ENCODE data around the gene ACBD7.

GRCh38 chr10:12830053-12830849, 171.3 kb downstream of the CCDC3 start:
- PRO-cap, 7 experiments = no peak in any of the 7 experiments

GRCh38 chr10:13091982-13092181, 8.1 kb upstream of the OPTN start:
- PRO-cap, 7 experiments = no peak in any of the 7 experiments

- PRO-cap, 7 experiments = no peak in any of the 7 experiments
Measured at GRCh38 chr10:13288080-13288711, 11.7 kb downstream of the PHYH start.

DNA sequence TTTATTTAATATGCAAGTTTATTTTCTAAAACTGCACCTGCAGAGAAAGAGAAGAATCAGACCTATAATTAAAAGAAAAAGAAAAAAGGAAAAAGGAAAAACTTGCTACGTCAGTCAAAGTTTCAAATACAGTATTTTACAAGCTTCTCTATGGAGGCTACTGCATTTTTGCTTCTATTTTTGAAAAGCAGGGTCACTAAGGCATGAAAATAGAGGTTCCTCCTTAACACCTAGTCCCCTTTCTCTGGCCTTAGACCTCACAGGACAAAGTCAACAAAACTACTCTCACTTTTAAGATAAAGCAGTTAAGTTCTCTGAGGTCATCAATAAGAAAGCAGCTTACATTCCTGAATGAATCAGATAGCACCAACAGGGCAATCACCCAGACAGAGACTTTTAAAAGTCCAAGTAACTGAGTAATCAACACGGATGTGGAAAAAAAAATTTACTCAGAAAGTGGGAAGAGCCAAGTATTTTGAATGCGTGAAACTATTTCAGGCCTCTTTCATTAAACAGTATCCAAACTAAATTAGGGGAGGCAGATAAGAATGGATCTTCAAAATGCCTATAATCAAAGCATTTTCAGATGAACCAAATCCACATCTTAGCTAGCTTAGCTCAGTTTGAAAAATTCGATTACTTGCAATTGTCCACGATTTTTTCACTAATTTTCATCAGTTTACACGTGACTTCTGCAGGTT, 1.9 kb downstream of the BEND7 start:
- PRO-cap, 7 experiments = no peak in any of the 7 experiments

GRCh38 chr10:13705771-13706378, 119.1 kb downstream of the PRPF18 start:
- PRO-cap, 7 experiments = no peak in any of the 7 experiments

GRCh38 chr10:13717896-13719055, 131.5 kb downstream of the PRPF18 start:
- PRO-cap, 7 experiments = no peak in any of the 7 experiments

- PRO-cap, 7 experiments = no peak in any of the 7 experiments
Measured at GRCh38 chr10:13756968-13757301, 170.2 kb downstream of the PRPF18 start.

DNA sequence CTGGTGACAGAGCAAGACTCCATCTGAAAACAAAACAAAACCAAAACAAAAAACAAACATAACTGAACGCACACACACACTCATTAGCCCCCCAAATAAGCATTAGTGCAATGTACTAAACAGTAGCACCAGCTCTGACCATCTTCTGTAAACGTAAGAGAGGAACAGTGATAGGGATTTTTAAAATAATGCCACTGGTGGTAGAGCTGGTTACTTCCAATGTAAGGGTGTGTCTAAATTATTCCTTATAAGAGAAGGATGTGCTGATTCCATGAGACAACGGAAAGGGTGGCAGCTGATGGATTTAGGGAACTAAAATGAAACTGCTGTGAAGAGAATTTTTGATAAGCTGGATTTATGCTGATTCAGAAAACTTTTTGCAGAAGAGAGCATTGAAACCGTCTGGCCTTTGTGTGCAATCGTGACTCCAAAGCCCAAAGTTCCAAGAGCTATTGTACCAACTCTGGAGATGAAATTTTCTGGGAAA, 300.9 kb downstream of the PRPF18 start:
- PRO-cap, 7 experiments = no peak in any of the 7 experiments

DNA sequence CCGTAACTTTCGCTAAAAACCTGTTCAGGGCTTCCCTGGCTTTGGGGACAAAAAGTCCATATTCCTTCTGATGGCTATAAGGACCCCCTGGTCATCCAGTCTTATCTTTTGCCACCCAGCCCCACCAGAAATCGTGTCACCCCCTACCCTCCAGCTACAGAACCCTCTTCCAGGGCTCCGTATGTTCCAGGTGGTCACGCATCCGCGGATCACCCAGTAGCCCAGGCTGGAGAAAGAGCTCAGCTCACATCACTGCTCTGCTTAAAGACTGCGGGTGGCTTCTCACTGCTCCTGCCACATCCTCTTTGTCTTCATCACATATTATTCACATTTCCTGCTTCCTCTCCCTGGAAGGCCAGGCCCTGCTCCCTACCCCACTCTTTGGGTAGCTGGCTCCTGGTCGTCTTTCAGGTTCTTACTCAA, 307.5 kb downstream of the PRPF18 start:
- PRO-cap, 7 experiments = no peak in any of the 7 experiments

GRCh38 chr10:14562170-14562688, 212.5 kb downstream of the FAM107B start:
- PRO-cap, 7 experiments = peak in 3 of 7 experiments; most common plus-strand start chr10:14562428 (in 2); most common minus-strand start chr10:14562366 (in 3)

DNA sequence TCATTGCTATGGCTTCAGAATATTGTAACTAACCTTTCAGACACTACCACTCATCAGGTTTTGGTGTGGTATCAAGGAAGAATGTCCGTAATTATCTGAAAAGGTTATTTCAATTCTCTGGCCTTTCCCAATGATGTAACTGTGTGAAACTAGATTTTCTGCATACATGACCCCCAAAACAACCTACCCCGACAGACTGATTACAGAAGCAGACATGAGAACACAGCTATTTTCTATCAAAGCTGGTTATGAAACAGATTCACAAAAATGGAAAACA, 211.2 kb downstream of the FAM107B start:
- PRO-cap, 7 experiments = peak in 1 of 7 experiments; most common plus-strand start position 191 of the sequence (in 1); most common minus-strand start position 198 of the sequence (in 1)

DNA sequence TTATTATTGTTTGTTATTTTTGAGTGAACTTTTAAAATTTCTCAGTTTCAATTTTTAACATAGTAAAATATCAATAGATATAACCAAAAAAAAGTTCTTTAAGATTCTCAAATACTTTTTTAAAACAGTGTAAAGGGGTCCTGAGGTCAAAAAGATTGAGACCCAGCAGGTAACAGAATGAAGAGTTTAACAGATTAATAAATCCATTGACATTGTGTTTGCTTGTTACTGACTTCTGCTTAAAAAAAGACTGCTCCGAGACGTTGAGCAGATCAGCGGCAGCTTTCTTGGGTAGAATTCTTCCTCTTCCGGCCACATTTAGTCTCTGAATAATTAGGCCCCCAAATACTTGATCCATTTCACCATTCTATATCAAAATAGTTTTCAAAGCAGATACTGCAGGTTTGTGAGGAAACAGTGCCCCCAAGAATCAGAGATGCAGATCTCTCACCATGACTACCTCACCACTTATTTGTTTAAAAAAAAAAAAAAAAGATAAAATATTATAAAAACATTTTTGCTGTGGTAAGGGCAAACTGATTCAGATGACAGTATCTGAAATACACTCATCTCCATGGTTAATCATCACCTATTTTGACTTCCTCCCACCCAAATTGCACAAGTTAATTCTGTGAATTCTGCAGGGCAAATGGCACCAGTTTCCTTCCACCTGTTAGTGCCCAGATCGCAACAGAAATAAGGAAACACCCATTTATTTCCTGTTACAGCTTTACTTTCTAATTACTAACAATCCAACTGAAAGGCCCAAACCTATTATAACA, 210.5 kb downstream of the FAM107B start:
- PRO-cap, 7 experiments = peak in 7 of 7 experiments; most common plus-strand start position 626 of the sequence (in 7); most common minus-strand start position 650 of the sequence (in 5)

GRCh38 chr10:14588436-14589002, 186.2 kb downstream of the FAM107B start:
- PRO-cap, 7 experiments = peak in 1 of 7 experiments; most common plus-strand start chr10:14588496 (in 1)

GRCh38 chr10:14604725-14605133, 170.0 kb downstream of the FAM107B start:
- PRO-cap, 7 experiments = no peak in any of the 7 experiments

DNA sequence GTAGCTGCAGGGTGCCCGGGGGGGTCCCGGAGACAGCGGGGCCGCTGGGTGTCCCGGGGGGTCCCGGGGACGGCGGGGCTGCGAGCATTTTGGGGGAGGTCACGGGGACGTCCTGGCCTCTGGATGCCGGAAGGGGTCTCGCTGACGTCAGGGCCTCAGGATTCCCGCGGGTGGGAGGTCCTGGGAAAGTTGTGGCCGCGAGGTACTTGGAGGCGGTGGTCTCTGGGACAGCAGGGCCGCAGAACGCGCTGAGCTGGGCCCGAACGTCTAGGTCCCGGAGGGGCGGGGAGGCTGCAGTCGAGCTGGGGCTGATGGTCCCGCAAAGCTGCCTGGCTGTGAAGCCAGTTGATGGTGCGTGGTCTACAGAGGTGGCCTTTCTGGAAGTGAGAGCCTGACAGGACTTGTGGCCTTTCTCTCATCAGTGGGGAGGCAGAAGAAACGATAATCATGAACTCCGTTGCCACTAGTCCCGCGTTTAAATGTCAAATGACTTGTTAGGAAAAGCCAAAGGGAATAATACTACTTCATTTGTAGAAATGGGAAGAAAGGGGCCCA, 714 bp downstream of the HSPA14 start:
- PRO-cap, 7 experiments = peak in 1 of 7 experiments; most common plus-strand start position 87 of the sequence (in 1)

GRCh38 chr10:15088173-15089125, at the start of gene ACBD7:
TSS of gene ACBD7 (minus strand) at chr10:15088776.
- PRO-cap, 7 experiments = peak in 7 of 7 experiments; most common plus-strand start chr10:15088930 (in 3); most common minus-strand start chr10:15088776 (in 7)

DNA sequence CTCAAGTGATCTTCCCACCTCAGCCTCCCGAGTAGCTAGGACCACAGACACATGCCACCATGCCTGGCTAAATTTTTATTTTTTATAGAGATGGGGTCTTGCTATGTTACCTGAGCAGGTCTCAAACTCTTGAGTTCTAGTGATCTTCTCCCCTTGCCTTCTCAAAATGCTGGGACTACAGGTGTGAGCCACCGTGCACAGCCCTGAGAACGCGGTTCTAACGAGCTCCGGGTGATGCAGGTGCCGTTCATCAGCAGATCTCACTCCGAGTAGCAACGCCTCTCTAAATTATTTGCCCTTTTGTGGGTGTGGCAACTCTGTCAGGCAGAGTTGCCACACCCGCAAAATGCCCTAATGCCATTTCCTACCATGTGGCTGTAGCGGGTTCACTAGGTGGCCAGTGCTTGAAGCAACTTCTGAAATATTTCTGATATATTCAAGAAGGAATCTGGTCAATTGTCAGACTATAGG, 62.8 kb upstream of the NMT2 start:
- PRO-cap, 7 experiments = no peak in any of the 7 experiments

DNA sequence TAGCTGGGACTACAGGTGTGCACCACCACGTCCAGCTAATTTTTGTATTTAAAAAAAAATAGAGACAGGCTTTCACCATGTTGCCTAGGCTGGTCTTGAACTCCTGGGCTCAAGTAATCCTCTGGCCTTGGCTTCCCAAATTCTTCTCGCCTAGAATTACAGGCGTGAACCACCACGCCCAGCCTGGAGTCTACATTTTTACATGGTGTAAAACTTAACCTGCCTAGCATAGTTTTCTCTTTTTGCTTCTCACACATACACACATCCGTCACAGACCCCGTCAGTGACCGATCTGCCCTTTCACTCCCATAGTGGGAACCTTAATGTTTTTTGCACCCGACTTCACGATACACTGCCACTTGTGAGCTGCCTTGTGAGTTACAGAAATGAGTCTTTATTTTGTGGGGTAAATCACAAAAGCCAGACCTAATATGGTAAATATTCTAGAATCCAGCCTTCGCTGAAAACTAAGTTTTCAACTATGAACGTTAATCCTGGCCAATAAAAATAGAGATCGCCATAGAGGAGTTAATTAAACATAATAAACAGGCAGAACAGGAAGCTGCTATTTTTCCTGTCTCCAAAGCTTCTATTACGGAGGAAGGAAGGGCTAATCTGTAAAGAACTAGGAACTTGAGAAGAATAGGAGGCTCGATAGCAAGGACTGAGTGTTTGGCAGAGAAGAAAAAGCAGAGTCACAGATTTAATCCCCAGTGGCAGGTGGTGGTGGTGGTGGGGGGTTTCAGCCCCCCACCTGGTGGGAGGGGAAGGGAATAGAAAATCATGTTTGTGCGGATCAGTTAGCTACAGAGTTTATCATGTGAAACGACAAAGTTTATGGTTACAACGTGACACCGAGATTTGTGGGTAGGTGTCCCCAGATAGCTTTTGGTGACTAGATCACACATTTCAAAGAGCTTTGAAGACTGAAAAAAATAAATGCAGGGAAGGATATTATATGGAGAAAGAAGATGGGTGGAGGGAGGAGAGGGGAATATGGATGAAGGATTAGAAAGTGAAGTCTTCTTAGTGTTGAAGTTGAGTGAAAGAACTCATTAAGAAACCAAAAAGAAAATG, 14.7 kb upstream of the FAM171A1 start:
- PRO-cap, 7 experiments = no peak in any of the 7 experiments

DNA sequence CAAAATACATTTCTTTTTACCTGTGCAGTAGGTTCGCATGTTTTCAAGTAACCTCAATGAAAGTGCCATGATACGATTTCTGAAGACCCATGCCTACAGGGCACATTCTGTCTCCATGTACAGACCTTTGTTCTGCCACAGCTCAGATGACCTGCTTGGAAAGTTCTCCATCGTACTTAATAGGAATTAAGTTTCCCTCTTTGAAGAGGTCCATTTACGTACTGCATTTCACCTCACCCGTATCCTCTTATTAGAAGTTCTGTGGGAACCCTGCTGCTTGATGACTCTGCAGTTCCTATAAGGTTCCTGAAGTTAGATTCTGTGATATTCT, 50.9 kb downstream of the MINDY3 start:
- PRO-cap, 7 experiments = no peak in any of the 7 experiments

DNA sequence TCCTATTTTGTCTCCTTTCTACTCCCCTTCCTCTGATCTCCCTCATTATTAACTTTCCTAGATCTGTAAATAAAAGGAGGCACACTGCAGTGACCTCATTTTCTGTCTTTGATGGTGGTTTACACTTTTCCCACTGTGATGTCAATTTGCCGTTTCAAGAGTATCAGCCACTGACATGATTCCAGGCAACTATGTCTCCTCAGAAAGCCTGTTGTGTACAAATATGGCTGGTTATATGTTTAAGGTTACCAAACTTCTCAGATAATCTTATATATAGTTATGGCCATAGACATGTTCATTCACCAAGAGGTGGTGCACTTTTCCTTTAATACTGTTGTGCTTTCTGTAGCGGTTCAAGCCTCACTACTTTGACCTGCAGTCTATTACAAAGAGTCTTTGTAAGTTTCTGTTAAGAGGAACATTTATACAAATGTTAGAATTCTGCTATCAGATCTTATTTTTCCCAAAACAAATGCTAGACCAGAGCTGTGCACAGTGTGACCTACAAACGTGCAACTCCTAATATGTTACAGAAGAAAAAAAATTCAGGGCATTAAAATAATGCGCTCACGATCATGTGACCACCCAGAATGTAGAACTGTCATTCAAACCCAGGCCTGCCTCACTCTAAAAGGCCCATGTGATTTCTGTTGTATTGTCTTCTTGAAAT, 147.1 kb upstream of the C1QL3 start:
- PRO-cap, 7 experiments = no peak in any of the 7 experiments

Data from T-cell (primary cell).